Endodermal cell (in vitro differentiated cells): ENCODE data around the genes CUTC and OGA.

- PRO-cap: no peak
Measured at GRCh38 chr10:99434278-99434951, 4.0 kb upstream of the GOT1 start.

GRCh38 chr10:99526742-99527445 is 5.8 kb upstream of the NKX2-3 start:
- PRO-cap: no peak

GRCh38 chr10:99619284-99619726 is 934 bp downstream of the SLC25A28 start:
- PRO-cap: no peak

DNA sequence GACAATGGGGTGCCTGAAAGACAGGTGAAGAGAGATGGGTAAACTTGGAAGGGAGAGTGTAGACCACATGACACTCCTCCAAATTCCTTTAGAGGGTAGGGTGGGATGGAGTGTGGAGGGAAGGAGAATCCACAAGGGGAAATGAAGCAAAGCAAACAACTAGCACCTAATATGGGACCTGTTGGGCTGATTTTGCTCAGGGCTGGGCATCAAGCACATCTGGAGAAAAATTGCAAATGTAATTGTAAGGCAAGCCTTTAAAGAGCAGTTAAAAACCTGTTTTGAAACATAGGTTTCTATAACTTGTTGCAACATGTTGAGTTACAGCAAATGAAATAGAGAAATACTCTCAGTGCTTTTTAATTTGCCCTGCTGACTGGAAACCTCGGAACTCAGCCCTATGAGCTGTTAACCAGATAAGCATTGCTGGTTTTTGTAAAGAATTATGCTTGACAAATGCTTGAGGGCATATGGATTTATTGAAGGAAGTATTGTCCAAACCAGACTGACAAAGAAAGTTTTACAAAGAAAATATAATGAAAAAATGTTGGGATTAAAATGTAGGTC is 2.7 kb upstream of the ENTPD7 start:
- PRO-cap: no peak

GRCh38 chr10:99731813-99733039 is at the start of gene CUTC:
Gene CUTC (plus strand): TSS chr10:99732234.
- PRO-cap: bidirectional peak, plus-strand start at chr10:99732301, minus-strand start at chr10:99732095; bidirectional peak, plus-strand start at chr10:99732485, minus-strand start at chr10:99732483; bidirectional peak, plus-strand start at chr10:99732531, minus-strand start at chr10:99732542; bidirectional peak, plus-strand start at chr10:99732703, minus-strand start at chr10:99732751

DNA sequence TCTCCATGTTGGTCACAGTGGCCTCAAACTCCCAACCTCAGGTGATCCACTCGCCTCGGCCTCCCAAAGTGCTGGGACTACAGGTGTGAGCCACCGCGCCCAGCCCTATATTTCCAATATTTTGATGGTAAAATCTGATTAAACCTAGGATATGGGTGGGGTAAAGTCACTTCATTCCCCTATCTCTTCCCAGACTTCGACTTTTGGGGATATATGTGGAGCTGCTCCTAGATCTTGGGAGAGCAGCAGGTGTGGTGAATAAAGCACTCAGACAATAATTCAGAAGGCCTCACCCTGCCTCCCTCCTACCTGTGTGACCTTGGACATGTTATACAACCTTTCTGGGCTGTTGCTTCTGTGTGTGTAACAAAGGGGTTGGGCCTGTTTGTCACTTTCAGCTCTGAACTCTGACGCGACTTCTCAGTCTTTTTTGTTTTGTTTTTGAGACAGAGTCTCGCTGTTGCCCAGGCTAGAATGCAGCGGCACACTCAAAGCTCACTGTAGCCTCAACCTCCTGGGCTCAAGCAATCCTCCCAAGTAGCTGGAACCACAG is 89.4 kb downstream of the DNMBP start:
- PRO-cap: no peak

- PRO-cap: no peak
Measured at GRCh38 chr10:100038604-100039096, 28.9 kb upstream of the DNMBP start.

DNA sequence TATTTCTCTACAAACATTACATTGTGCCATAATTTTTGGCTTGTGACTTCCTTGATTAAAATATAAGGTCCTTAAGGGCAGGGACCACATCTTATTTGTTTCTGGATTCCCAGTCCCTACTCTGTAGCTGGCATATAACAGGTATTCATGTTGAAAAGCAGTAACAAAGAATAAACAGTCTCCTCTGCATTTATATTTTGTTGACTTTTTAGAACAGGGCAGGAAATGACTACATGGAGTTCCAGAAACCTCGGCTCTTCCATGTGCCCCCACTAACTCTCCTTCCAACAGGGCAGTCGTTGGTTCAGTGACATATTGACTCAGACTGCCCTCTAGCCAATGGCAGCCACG is 19.7 kb upstream of the CPN1 start:
- PRO-cap: no peak

DNA sequence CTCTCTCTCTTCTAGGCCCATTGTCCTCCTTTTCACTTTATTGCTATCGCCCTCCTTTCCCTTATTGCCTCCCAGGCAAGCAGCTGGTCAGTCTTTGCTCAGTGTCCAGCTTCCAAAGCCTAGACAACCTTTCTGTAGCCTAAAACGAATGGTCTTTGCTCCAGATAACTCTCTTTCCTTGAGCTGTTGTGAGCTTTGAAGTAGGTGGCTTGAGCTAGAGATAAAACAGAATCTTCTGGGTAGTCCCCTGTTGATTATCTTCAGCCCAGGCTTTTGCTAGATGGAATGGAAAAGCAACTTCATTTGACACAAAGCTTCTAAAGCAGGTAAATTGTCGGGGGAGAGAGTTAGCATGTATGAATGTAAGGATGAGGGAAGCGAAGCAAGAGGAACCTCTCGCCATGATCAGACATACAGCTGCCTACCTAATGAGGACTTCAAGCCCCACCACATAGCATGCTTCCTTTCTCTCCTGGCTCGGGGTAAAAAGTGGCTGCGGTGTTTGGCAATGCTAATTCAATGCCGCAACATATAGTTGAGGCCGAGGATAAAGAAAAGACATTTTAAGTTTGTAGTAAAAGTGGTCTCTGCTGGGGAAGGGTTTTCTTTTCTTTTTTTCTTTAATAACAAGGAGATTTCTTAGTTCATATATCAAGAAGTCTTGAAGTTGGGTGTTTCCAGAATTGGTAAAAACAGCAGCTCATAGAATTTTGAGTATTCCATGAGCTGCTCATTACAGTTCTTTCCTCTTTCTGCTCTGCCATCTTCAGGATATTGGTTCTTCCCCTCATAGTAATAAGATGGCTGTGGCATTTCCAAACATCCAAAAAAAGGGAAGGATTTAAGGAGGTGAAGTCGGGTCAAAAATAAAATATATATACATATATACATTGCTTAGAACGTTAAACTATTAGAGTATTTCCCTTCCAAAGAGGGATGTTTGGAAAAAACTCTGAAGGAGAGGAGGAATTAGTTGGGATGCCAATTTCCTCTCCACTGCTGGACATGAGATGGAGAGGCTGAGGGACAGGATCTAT is 14.4 kb downstream of the SCD start:
- PRO-cap: no peak

DNA sequence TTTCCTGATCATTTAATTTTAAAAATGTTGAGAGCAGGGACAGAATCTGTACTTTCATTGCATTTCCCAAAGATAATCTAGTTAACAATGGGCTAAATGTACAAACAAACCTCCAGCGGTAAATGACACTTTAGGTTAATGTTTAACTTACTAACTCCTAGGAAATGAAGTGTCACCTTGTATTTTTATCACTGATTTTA is 37.7 kb upstream of the WNT8B start:
- PRO-cap: no peak

DNA sequence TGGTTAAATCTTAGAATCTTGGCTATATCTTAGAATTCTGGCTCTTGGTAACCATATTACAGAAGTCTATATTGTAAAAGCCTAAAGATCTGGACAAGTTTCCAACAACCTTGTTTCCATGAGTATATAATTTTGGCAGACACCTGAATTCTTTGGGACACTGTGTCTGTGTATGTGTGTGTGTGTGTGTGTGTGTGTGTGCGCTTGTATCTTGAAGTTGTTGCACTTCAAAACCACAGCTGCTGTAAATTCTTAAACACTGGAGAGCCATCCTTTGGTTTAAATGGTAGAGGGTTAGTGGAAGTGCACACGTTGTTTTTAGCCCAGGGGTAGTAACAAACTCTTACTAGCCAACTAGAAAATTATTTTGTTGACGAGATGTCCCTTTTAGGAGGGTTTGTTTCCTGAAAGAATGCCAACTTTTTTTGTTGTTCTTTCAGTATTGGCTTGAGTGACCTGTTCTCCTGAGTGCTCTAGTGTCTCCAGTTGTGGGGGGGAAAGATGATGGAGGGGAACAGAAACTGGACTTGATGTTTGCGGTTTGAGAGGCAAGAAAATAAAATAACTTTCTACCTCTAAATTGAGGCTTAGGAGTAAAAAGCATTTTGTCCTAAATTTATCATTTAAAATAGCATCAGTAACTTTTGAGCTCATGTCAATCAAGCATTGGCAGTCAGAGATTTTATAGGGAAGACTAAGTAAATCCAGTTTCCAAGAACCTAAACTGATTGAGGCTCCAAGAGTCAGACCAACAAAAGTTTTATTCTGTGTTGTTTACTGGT is 6.4 kb upstream of the SEMA4G start:
- PRO-cap: no peak

DNA sequence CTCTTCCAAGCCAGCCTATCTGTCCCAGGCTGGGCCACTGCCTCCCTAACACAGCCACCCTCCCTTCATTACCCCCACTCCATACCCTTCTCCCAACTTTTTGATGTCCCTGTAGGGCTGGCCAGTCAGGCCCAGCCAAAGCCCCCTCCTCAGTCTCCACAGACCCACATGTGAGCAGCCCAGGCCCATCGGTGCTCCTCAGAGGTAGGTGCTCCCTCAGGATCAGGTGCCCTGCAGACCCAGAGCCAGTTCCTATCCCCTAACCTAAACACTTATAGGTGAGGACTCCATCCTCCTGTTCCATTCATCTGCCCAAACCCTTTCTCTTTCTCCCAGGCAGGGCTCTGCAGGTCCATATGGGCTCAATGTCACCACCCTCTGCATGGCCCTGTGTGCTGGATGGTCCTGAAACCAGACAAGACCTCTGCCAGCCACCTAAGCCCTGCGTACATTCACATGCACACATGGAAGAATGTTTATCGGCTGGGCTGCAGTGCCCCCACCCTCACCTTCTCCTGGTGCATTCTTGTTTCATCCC is 3.1 kb downstream of the MRPL43 start:
- PRO-cap: no peak

- PRO-cap: unidirectional peak, plus-strand start at chr10:100999323; bidirectional peak, plus-strand start at chr10:100999349, minus-strand start at chr10:100999423
Measured at GRCh38 chr10:100999055-100999528, 516 bp upstream of the LZTS2 start.

GRCh38 chr10:101018928-101019439 is 11.9 kb downstream of the PDZD7 start:
- PRO-cap: unidirectional peak, minus-strand start at chr10:101019034

GRCh38 chr10:101028594-101029270 is 2.2 kb downstream of the PDZD7 start:
- PRO-cap: no peak

DNA sequence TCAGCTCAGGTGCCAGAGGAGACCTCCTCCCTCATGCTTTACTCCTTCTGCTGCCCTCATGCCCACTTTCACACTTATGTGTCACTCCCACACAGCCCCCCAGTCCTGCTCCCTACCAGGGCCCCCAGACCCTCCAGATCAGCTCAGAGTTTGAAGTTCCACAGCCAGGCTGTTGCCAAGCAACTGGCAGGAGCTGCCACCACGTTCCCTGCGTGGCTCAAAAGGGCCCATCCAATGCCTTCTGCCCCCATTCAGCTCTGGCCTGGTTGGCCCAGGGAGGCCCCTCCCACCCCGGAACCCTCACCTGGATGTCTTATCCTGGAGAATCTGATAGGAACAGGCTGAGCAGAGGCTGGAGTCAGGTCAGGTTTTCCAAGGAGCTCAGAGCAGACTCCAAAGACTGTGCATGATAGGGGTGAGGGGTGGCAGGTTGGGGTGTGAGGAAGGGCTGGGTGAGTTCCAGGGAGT is 10.1 kb downstream of the TLX1 start:
- PRO-cap: no peak

DNA sequence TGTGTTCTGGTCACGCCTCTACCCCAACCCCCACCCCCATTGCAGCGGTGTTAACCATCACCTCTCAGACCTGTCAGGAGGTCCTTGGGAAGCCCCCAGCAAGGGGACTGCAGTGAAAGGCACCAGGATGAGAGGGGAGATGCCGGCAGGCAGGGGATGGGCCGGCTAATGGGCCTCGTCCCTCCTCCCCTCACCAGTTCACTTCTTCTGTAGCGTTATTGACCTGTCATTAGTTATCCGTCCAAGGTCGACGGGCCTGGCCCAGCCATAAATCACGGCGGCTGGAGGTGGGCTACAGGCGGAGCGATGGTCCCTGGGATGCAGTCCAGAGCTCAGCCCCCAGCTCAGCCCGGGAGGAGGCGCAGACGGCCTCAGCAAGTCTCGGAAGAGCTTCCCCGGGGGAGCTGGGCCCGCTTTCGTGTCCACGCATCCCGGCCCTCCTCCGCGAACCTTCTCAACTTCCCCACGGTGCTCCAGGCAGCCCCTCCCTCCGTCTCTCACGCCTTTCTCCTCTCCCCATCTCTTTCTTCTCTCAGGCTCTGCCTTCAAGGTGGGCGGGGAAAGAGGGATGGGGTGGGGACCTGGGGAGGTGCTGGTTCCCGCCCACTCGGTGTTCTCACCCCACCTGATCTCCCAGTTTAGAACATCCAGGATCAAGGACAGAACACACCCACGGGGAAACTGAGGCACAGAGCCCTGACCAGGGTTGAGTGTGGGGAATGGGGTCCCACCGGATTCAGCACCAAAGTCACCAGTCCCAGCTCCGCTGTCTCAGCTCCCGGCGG is 18.5 kb downstream of the POLL start:
- PRO-cap: no peak

DNA sequence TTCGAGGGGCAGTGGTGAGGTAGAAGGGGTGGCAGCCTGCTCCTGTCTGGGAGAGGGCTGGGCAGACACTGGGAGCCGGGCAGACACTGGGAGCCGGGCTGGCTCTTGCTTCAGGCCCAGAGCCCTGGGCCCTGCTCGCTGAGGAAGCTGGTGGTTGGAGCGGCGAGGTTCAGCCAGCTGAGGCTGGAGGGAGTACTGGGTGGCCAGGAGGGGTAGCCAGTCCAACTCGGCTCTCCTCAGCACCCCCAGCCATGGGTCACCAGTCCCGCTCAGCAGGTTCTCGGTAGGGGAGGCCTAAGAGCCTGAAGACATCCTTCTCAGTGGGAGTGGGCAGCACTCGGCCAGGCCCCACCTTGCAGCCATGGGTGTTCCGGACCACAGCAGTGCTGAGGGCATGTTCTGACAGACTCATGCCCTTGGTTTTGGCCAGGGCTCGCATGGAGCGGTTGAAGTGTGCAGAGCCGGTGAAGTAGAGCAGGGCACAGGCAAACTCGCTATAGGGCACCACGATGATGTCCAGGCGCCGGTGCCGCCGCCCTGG is 8.8 kb downstream of the POLL start:
- PRO-cap: no peak

GRCh38 chr10:101652852-101653884 is 41.8 kb downstream of the FBXW4 start:
- PRO-cap: no peak

DNA sequence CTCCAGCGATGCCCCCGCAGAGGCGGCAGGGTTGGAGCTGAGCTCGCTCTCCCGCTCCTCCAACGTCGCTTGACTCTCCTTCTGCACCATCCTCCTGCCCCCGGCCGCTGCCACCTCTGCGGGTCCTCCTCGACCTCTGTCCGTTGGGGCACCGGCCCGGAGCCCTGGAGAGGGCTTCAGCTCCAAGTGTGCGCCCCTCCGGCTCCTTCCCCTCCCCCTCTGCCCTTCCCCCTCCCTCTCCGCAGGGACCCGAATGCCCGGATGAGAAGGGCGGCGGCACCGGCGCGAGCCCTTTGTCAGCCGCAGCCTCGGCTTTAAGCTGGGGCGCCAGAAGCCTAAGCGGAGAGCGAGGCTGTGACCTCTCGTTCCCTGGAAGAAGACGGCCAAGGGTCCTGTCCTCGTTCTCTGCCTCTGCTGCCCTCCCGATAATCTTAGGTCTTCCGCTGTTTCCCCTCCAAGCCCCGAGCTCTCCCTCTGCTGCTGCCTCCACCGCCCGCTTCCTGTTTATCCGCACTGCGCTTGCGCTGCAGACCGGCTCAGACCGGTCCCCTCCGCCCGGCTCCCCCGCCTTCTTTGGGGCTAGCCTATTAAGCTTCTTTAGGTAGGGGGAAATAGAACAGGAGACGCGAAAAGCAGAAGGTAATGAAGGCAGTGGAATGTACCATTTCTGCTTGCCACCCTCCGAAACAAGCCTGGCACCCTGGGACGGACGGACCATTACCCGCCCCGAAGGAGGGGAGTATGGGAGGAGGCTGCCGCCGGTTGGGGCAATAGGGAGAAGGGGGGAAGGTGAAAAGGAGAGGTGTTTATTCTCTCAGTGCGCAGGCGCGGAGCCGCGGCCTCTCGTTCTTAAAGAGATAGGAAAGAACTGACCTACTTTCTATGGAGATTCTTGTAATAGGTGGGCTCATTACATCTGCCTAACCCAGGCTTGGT is at the start of gene OGA:
Gene OGA (minus strand): TSS at position 512 of the 936 bp plus-strand sequence.
- PRO-cap: bidirectional peak, plus-strand start at position 264 of the sequence, minus-strand start at position 138 of the sequence; bidirectional peak, plus-strand start at position 717 of the sequence, minus-strand start at position 510 of the sequence; bidirectional peak, plus-strand start at position 833 of the sequence, minus-strand start at position 743 of the sequence